Ovary (tissue), 7 donors: ENCODE measurements around a stretch of chr17.

DNA sequence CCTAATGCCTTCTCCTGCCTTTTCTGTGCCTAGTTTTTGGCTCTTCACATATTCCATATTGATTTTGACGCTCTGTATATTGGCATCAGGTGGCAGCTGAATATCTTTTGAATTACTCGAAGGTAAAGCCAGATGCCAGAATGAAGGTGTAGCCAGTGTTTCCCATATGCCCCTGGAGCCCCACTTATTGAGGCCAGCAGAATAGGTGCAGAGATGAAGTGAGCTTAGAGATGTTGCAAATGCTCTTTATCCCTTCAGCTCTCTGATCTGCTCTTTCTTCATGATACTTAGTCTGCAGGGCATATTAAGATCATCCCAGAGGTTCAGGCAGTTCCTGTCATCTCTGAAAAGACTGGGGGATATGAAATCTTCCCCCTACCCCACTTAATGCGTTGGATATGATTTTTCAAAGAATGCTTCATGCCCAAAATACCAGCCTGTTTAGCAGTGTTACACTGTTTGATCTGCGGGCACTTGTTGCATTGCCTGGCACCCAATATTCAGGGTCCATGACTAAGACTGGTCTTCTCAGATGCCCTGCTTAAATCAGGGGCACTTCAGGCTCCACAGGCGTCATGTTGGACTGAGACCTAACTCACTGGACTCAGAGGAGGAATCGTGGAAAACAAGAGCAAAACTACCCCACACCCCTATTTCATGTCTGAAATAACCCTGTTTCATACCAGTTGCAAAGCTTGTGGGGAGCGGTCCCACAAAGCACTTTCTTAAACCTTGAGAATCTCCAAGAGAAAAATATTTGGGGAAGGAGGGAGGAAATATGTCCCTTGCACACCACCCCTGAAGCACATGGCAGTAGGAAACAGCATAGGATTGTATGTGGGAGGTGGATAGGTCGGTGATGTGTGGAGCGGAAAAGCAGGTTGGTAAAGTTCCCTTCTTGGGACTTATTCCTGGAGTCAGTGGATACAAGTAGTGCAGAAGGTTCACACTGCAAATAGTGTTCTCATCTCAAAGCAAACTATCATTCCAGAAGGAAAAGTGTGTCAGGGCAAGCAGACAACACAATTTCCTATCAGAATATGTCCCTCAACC lies 6.3 kb upstream of the RASL10B start:
- PRO-cap, 7 experiments: no peak in any of the 7 experiments
- RAMPAGE, long total RNA, 2 experiments: no peak in any of the 2 experiments

GRCh38 chr17:35765797-35766695 lies 5.4 kb downstream of the C17orf50 start:
- PRO-cap, 7 experiments: no peak in any of the 7 experiments
- RAMPAGE, long total RNA, 2 experiments: no peak in any of the 2 experiments

- PRO-cap, 7 experiments: no peak in any of the 7 experiments
- RAMPAGE, long total RNA, 2 experiments: no peak in any of the 2 experiments
Observed at GRCh38 chr17:35773681-35774331, 13.1 kb downstream of the C17orf50 start.

DNA sequence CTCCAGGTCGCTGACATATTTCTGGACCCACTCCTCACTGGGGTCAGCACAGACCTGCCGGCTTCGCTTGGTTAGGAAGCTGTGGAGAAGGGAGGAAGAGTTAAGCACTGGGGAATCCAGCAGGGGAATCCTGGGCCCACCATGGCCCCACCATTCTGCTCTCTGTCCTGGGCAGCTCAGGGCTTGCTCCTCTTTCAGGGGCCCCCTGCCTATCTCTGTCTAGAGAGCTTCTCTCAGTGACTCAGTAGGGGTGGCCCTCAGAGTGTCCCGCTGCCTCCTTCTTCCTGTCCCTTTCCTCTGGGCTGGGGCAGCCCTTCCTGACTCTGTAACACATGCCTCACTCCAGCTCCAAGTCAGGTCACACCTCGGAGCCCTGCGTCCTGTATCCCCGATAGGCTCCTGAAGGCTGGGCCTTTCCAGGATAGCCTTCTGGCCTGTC lies 1.2 kb downstream of the CCL3 start:
- PRO-cap, 7 experiments: no peak in any of the 7 experiments
- RAMPAGE, long total RNA, 2 experiments: no peak in any of the 2 experiments

GRCh38 chr17:36183395-36184005 lies 7.1 kb upstream of the TBC1D3B start:
- PRO-cap, 7 experiments: peak in 2 of 7 experiments; most common plus-strand start chr17:36183558 (in 1); most common minus-strand start chr17:36183522 (in 1)
- RAMPAGE, long total RNA, 2 experiments: no peak in any of the 2 experiments

GRCh38 chr17:36486850-36487356 lies 422 bp downstream of the ZNHIT3 start:
- PRO-cap, 7 experiments: no peak in any of the 7 experiments
- RAMPAGE, long total RNA, 2 experiments: no peak in any of the 2 experiments

DNA sequence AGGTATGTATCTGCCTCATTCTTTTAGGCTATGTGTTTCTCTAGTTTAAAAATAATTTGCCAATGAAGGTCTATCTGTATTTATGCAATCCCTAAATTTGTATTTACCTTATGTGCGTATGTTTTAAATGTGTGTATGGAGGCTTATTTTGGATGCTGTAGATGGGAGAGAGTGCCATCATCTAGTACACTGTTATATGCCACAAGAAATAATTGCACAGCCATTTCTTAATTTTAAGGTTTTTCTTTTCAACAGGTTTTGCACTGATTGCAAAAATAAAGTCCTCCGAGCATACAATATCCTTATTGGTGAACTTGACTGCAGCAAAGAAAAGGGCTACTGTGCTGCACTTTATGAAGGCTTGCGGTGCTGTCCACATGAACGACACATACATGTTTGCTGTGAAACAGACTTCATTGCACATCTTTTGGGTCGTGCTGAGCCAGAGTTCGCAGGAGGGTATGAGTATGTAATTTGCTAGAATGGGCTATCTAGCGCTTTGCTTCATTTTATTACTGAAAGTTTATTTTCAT lies 13.9 kb upstream of the DHRS11 start:
- PRO-cap, 7 experiments: no peak in any of the 7 experiments
- RAMPAGE, long total RNA, 2 experiments: no peak in any of the 2 experiments

DNA sequence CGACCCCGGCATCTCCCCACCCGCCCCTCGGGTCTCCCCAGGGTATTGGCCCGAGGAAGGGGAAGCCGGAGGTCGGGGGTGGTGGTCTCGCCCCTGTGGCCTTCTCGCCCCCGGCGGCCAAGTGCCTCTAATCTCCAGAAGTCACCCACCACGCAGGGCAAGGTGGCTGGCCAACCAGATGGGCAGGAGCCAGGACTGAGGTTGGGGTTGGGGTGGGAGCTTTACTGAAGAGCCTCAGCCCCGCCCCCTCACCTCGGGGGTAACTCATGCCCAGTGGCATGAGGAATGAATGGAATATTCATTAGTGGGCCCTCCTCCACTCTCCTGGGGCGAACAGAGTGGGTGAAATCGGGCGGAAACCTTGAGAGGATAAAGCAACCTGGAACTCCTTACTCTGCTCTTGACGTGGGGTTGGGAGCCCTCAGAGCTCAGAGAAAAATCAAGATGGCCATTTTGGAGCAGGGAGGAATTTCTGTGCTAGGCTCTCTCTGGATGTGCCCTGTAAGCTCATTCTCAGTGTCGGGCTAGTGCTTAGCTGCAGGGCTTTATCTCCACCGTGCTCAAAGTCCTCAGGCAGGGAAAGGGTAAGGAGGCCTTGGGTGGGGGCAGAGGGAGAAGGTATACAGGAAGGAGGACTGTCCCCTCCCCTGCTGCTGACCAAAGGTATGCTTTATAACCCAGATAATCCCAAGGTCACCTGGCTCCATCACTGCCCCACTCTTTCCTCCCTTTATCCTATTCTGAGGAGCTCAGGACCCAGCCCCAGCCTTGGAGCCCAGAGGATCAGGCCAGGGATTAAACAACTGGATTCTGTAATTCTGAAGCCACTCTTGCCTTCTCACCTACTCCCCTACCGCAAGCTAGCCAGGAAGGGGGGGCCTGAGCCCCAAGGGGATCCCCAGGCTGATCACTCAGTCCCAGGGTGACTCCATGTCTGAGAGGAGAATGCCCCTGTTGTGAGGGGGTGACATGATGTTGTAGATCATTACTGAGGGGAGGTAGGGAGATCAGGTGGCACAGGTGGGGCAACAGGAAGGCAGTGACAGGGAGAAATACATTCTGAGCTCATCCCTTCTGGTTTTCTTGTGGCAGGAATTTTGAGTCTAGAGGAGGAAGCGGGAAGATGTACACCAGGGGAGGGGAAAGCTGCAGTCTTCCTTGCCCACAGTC lies 1.1 kb downstream of the DHRS11 start:
- PRO-cap, 7 experiments: peak in 1 of 7 experiments; most common minus-strand start position 64 of the sequence (in 1)
- RAMPAGE, long total RNA, 2 experiments: no peak in any of the 2 experiments

GRCh38 chr17:36642601-36642862 lies 41.1 kb downstream of the MRM1 start:
- PRO-cap, 7 experiments: no peak in any of the 7 experiments
- RAMPAGE, long total RNA, 2 experiments: no peak in any of the 2 experiments

- PRO-cap, 7 experiments: no peak in any of the 7 experiments
- RAMPAGE, long total RNA, 2 experiments: no peak in any of the 2 experiments
Observed at GRCh38 chr17:36657384-36658603, 56.4 kb downstream of the MRM1 start.

DNA sequence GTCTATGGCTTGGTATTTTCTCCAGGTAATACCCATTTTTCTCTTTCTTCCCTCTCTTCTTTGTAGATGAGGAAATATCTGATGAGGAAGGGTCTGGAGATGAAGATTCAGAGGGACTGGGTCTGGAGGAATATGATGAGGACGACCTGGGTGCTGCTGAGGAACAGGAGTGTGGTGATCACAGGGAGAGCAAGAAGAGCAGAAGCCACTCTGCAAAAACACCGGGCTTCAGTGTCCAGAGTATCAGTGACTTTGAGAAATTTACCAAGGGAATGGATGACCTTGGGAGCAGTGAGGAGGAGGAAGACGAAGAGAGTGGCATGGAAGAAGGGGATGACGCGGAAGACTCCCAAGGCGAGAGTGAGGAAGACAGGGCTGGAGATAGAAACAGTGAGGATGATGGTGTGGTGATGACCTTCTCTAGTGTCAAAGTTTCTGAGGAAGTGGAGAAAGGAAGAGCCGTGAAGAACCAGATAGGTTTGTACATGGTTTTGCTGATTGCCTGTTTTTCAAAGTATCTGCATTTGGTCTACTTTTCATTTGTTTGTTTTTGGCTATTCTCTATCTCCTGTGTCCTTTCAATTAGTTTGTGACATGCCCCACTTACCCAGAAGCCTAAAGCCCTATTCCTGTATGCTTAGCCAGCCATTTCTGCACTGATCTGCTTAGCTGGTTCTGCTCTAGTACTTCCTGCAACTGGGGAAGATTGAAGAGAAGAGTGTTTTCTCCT lies 4.2 kb downstream of the AATF start:
- PRO-cap, 7 experiments: no peak in any of the 7 experiments
- RAMPAGE, long total RNA, 2 experiments: start-site peak on the plus strand in 1 of 2 experiments, centred at position 261 of the sequence, 53 reads per replicate

GRCh38 chr17:37067423-37068091 lies 118.8 kb downstream of the AATF start:
- PRO-cap, 7 experiments: no peak in any of the 7 experiments
- RAMPAGE, long total RNA, 2 experiments: no peak in any of the 2 experiments

DNA sequence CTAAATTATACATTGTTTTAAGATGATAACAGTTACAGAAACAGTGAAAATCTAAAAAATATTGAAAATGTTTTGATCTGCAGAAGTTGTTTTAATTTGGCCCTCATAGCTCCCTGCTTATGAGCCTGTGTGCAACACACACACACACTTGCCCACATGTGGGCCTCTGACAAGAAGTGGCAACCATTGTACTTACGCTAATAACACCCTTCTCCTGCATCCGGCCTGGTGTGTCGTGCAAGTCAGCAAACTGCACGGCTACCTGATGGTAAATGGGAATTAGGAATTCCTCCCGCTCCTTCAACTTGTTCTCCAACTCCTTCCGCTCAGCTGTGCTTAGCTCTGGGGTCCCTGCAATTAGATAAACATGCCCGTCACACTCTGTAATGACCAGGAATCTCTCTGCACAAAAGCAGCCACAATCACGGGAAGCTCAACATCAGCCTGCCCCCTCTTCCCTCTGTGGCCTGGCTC lies 148.9 kb downstream of the AATF start:
- PRO-cap, 7 experiments: no peak in any of the 7 experiments
- RAMPAGE, long total RNA, 2 experiments: no peak in any of the 2 experiments

GRCh38 chr17:37197481-37198279 lies 178.1 kb upstream of the C17orf78 start:
- PRO-cap, 7 experiments: no peak in any of the 7 experiments
- RAMPAGE, long total RNA, 2 experiments: no peak in any of the 2 experiments

DNA sequence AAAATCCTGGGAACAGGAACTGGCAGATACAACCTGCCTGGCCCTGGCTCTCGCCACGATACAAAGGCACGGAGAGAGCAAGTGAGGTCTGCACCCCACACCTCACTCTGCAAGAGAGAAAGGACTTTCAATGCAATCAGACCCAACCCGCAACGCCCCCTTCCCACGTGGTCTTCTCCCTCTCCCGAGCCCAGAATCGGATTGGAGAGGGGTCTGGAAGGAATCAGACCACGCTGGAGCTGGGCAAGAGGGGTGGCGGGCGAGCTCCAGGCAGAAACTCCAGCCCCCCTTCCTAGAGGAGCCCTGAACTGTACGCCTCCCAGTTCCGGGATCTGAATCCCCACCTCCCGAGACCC lies 17.4 kb upstream of the C17orf78 start:
- PRO-cap, 7 experiments: peak in 7 of 7 experiments; most common plus-strand start position 226 of the sequence (in 6); most common minus-strand start position 109 of the sequence (in 7)
- RAMPAGE, long total RNA, 2 experiments: no peak in any of the 2 experiments

DNA sequence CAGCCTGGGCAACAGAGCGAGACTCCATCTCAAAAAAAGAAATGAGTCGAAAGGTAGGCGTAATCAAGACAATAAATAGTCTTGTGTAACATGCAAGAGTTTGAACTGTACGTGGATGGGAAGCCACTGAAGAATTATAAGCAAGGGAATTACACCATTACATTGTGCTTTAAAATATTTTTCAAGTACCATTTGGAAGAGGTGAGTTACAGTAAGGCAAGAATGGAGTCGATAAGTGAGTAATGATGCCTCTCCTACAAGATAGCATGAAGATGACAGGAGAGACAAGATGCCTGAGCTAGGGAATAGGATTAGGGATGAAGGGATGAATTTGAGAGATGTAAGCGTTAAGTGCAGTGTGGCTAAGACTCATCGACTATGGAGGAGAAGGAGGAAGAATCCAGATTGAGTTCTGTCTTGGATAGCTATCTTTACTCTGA lies 33.5 kb upstream of the DUSP14 start:
- PRO-cap, 7 experiments: no peak in any of the 7 experiments
- RAMPAGE, long total RNA, 2 experiments: no peak in any of the 2 experiments

DNA sequence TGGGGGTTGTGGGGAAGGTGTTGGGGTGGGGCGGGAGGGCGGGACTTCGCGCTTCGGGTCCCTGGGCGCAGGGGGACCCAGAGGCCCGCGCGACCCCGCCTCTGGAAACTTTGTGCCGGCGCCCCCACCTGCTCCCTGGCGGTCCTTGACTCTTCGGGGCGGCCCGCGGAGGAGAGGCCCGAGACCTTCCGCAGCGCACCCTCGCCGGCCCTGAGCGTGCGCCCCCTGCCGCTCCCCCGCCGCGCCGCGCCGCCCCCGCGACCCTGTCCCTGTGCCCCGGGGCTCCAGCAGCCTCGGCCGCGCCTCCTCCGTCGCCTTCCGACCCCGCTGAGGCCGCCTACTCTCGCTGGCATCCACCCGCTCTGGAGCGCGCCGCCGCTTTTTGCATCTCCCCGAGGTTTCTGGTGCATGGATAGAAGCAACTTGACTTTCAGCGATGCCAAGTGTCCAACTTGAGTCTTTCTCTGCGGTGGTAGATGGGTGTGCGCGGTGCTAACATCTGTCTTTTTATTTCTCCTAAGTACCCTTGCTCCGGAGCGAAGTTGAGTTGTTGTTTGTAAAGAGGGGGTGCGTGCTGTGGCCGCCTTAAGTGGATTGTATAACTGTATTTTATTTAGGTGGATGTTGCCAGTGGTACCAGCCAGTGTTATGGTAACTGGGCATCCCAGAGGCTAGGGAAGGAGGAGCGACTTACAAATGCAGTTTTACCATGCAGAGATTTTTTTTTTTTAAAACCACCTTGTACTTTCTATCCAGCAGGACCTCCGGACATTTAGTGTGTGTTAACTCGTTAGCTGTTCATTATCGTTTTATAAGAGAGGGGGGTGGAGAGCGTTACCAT lies 512 bp downstream of the DUSP14 start:
- PRO-cap, 7 experiments: peak in 6 of 7 experiments; most common plus-strand start position 346 of the sequence (in 1); most common minus-strand start position 403 of the sequence (in 4)
- RAMPAGE, long total RNA, 2 experiments: no peak in any of the 2 experiments

DNA sequence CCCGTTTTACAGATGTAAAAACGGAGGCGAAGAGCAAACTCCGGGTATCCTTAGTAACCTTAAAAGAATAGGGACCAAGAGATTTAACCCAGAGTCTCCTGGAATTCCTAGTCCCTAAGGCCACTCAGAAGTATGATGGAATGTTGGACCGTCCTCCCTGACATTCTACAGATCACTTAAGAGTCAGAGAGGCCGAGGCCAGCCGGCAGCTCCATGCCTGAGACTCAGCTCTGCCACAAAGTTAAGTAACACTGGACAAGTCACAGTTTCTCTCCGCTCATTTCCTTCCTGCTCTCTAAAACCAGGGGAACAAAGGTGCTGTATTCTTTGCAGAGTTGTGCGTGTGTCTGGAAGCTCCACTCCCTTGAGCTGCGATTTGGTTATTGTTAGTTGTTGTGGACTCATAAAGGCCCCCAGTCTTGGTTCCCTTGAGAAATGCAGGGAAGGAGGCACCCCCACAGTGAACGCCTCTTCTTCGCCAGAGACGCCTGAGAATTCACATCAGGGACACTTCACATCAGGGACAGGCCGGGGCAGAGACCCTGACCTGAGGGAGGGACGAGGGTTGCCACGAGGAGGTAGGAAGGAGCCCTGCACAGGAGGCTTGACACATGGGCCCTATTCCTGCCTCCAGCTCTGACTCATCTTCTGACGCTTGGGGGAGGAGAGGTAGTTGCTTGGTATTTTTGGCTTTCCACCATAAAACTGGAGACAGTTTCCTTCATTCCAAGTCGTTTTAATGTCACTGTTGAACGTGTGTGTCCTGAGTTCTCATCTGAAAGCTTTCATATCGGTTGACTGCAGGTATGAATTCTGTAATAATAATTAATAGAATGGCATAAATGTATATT lies 1.4 kb downstream of the DUSP14 start:
- PRO-cap, 7 experiments: peak in 4 of 7 experiments; most common plus-strand start position 323 of the sequence (in 1); most common minus-strand start position 643 of the sequence (in 2)
- RAMPAGE, long total RNA, 2 experiments: no peak in any of the 2 experiments

GRCh38 chr17:37708710-37709387 lies 36.0 kb downstream of the HNF1B start:
- PRO-cap, 7 experiments: no peak in any of the 7 experiments
- RAMPAGE, long total RNA, 2 experiments: no peak in any of the 2 experiments

GRCh38 chr17:37720935-37721811 lies 23.7 kb downstream of the HNF1B start:
- PRO-cap, 7 experiments: no peak in any of the 7 experiments
- RAMPAGE, long total RNA, 2 experiments: no peak in any of the 2 experiments